ENCODE measurements around the gene TPCN1.

GRCh38 chr12:111519107-111520198 lies 79.7 kb downstream of the ATXN2 start:
- PRO-cap, 2 experiments, result no peak in any of the 2 experiments

GRCh38 chr12:111554071-111554681 lies 44.9 kb downstream of the ATXN2 start:
- PRO-cap, 2 experiments, result no peak in any of the 2 experiments

DNA sequence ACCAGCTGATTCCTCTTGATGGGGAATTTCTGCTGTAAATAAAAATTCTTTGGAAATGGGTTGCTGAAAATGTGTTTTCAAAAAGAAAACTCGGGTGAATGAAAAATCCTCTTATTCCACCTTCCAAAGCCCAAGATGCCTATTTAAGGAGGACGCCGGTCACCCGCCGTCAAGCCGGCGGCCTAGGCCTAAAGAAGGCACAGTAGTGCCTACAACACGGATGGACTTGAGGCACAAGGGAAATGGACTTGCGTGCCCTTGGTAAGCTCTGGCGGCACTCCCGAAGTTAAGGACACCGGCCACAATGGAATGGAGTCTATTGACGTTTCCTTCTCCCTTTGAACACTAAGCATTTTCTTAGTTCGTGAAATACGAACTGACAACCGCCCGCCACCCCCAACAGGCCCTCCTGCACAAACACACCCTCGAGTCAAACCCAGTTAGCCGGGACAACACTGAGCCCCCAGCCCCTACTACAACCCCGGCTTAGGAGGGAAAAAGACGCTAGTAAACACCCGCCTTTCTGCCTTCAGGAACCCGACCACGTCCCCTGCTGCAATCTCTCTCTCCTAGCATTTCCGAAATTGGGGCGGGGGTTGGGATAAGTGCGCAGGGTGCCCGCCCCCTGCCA lies 1.8 kb downstream of the ATXN2 start:
- PRO-cap, 2 experiments, result no peak in any of the 2 experiments

DNA sequence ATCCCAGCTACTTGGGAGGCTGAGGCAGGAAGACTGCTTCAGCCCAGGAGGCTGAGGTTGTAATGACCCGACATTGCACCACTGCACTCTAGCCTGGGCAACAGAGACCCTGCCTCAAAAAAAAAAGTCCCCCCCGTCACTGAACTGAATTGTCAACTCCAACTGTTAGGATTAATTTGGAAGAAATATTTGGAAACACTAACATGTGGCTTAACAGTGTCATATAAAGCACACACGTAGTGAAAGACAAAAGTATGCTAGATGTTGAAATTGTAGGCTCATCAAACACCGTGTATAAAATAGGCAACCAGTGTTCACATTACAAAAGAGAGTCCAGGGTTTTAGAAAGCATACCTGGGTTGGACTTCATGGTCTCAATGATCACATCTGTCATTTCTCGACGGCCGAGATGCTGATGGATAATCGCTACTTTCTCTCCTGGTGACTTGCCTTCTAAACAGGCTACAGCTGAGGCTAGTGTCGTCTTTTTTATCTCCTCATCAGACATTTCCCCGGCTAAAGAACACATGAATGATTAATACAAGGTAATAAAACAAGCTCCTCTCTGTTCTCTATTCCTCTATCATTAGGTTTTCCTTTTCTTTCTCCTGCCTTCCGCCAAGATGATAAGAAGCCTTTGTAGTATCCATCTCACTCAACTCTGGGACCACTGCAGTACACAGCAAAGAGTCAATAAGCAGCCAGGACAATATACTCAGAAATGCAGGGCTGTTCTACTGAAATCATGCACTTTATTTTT lies 2.8 kb downstream of the BRAP start:
- PRO-cap, 2 experiments, result no peak in any of the 2 experiments

DNA sequence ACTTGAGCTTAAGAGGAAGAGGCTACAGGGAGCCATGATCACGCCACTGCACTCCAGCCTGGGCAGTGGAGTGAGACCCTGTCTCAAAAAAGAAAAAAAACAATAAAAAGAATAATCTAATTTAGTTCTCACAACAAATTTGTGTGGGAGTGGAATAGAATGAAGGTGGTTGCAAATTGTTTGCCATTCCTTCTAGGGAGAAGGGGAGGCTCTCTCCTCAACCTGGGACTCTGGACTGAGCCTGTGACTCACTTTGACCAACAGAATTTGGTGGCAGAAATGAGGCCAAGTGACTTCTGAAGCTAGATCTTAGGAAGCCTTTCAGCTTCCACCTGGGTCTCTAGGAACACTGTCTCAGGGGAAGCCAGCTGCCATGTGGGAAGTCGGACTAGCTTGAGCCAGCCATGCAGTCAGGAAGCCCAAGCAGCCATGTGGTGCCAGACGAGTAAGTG lies 14.3 kb downstream of the ALDH2 start:
- PRO-cap, 2 experiments, result no peak in any of the 2 experiments

DNA sequence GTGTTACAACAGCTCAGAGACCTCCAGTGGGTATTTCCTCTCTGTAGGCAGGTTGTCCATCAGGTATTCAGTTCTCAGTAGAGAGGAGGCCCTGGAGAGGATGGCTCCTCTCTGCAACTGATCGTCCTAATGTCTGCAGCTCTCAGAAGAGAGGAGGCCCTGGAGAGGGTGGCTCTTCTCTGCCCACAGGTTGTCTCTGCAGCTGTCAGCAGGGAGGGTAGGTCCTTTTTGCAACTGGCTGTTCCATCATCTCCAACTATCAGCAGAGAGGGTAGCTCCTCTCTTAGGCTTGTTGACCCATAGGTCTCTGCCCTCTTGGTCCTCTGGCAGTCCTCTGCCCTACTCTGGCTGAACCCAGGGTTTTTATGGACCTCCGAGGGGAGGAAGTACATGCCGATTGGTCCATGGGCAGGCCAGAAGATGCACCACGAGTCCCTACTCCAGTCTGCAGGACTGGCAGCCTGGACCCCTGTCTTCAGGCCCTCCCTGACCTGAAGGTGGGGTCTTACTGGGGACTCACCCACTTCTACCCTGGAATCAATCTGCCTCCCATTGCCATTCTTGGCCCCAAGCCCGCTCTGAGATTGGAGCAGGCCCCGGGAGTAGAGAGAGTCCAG lies 2.4 kb downstream of the TMEM116 start:
- PRO-cap, 2 experiments, result no peak in any of the 2 experiments

DNA sequence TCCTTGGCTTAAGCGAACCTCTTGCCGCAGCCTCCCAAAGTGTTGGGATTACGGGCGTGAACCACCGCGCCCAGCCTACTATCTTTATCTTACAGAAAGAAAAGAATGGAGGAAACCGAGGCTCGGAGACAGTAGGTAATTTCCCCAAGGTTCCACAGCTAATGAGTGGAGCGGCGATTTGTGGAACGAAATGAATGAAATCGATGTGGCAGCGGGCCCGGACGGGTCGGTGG lies 363 bp upstream of the PTPN11 start:
- PRO-cap, 2 experiments, result no peak in any of the 2 experiments

DNA sequence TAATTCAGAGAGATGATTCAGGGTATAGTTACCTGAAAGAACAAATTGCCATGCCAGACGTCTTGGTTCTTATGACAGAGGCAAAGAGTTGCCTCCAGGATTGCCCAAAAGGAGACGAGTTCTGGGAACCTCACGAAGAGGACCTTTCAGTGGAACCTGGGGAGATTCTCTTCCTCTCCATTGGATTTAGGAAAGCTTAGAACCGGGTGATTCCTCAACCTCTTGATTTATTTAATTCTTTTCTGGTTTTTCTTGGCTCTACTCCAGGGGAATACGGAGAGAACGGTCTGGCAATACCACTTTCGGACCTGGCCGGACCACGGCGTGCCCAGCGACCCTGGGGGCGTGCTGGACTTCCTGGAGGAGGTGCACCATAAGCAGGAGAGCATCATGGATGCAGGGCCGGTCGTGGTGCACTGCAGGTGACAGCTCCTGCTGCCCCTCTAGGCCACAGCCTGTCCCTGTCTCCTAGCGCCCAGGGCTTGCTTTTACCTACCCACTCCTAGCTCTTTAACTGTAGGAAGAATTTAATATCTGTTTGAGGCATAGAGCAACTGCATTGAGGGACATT lies 67.5 kb downstream of the PTPN11 start:
- PRO-cap, 2 experiments, result no peak in any of the 2 experiments

DNA sequence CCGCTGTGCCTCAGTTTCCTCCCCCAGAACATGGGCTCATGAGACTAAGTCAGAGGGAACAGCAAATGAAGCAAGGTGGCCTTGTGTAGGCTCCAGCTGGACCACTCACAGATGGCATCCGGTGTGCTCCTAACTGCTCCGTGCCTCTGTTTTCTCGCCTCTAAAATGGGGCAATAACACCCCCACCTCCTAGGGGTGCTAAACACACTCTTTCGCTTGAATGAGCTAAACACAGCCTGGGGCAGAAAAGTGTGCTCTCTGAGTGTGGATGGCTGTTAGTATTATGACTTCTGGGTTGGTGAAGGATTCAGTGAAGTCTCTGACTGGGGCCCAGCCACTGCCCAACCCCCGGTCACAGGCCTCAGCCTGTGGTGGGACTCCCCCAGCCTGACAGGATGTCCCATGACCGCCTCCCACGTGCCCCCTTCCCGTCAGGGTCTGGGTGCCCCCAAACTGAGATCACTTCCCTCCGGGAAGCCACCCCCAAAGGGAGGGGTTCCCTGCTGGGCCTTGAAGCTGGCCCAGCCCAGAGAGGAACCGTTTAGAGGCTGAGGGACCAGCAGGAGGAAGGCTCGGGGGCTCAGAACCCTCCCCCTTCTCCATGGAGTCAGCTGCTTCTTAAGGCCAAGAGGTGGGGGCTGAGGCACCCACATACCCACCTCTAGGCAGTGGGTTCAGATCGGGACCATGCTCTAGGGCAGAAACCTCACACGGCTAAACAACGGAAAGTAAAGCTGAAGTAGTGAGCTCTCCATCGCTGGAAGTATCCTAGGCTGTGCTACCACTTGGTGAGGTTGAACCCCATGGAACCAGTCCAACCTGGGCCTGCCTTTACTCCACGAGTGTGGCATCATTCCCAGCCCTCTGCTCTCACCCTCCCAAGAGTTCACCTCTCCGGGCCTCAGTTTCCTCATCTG lies 13.7 kb downstream of the DTX1 start:
- PRO-cap, 2 experiments, result no peak in any of the 2 experiments

DNA sequence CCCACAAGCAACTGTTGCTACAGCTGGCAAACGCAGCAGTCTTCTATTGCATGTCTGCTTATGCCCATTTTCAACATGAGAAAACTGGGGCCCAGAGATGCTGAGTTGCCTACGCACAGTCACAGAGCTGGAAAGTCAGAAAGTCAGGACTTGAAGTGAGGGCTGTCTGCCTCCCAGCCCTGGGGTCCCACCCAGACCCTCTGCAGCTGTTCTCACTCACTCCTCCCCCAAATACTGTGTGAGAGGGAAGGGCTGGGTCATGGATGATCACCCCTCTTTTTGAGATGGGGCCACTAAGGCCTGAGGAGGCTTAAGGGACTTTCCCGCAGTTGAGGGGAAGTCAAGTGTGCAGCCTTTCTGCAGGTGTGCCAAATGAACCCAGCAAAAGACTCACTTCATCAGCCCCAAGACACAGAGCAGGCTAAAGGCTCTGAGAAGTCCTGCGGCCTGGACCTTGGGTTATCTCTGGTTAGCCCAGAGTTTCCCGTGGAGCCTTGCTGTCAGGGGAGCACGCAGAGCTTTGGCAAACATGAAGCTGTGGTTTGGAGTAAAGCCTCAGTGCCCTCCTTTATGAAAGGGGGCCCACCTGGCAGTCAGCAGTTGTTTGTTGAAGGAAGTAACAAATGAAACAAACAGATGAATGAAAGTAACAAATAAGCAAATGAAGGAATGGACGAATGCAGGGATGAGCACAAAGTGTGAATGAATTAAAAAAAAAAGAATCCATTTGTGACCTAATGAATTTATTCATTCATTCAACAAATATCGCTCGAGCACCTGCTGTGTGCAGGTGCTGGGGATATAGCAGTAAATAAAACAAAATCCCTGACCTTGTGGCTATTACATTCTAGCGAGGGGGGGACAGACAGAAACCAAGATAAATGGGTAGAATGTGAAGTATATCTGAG lies 18.8 kb downstream of the DTX1 start:
- PRO-cap, 2 experiments, result no peak in any of the 2 experiments

- PRO-cap, 2 experiments, result peak in 1 of 2 experiments; most common plus-strand start chr12:113136352 (in 1); most common minus-strand start chr12:113136258 (in 1)
These were observed 573 bp upstream of the RASAL1 start for GRCh38 chr12:113136090-113136577.

- PRO-cap, 2 experiments, result no peak in any of the 2 experiments
These were observed 9.3 kb downstream of the CFAP73 start for GRCh38 chr12:113158633-113159377.

GRCh38 chr12:113221209-113221764 lies at the start of gene TPCN1:
Gene TPCN1, plus strand, starts transcription at chr12:113221464.
- PRO-cap, 2 experiments, result peak in 2 of 2 experiments; most common plus-strand start chr12:113221489 (in 2)

GRCh38 chr12:113223935-113224415 lies 2.7 kb downstream of the TPCN1 start:
- PRO-cap, 2 experiments, result no peak in any of the 2 experiments

DNA sequence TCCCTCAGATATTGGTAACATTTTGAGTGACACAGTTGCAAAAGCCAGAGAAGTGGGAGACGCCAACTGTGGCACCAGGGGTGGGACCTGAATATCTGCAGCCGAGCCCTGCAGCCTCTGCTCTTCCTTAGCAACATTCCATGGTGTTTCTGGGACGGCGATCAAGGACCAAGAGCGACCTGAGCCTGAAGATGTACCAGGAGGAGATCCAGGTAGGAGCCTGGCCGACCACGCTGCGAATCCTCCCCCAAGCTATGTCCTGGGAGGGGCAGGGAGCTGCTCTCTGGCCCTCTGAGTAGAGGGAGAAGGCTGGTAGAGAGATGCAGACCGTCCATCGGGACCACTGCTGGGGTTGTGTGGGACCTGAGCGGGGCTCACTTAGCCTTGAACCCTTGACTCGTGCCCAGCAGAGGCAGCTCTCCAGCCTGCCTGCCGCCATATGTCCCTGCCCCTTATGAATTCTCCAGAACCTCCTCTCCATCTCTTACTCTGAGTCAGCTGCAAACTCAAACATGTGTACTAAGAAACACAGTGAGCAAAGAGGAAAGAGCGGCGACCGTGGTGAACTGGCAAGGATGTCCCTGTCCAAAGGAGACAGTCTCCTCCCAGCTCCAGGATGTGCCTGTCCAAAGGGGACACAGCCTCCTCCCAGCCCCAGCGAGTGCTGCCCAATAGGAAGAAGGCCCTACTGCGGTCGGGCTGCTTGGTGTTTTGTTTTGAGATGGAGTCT lies 41.6 kb downstream of the SLC8B1 start:
- PRO-cap, 2 experiments, result no peak in any of the 2 experiments

- PRO-cap, 2 experiments, result no peak in any of the 2 experiments
These were observed 38.9 kb downstream of the SLC8B1 start for GRCh38 chr12:113295971-113296512.

DNA sequence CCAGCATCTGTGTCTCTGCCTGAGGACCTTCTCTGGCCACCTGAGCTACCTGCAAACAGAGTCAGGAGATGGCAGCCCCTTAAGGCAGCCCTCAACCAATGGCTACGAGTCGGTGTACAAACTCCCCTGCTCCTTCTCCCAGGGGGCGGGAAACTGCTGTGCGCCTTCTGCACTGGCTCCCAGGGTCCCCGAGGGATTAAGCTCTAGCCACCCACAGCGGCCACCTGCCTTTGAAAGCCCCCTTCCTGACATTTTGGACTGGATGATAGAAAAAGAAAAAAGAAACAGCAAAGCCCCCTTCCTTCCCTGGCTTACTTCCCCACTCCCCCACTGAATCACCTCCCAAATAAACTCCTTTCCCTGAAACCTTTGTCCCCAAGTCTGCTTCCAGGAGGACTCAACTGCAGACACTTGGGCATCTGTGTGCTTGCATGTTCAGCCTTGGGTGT lies 6.1 kb downstream of the SDS start:
- PRO-cap, 2 experiments, result no peak in any of the 2 experiments

DNA sequence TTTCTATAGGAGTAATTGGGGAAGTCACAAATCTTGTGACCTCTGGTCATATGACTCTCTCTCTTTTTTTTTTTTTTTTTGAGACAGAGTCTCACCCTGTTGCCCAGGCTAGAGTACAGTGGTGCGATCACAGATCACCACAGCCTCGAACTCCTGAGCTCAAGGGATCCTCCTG lies 5.8 kb upstream of the SDSL start:
- PRO-cap, 2 experiments, result no peak in any of the 2 experiments

DNA sequence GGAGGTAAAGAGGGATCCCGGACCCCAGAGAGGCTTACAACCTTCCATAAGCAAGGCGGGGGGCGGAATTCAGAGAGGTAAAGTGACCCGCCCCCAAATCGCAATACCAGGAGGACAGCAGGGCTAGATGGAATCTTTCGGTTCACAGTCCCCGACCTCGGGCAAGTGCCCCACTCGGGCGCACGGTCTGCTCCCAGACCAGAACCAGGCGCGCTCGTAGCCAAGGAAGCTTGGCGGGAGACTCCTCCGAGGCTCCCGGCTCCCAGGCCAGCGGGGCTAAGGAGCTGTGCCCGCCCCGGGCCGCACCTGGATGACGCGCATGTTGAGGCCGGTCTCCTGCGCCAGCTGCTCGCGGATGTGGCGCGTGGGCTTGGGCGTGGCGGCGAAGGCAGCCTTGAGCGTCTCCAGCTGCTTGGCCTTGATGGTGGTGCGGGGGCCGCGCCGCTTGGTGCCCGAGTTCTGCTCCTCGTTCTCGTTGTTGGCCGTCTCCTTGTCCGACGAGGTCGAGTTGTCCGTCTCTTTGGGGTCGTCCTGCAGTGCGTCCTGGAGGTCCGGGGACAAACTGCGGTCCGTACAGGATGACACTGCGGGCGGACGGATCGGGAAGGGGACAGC lies 3.7 kb downstream of the LHX5 start:
- PRO-cap, 2 experiments, result no peak in any of the 2 experiments

DNA sequence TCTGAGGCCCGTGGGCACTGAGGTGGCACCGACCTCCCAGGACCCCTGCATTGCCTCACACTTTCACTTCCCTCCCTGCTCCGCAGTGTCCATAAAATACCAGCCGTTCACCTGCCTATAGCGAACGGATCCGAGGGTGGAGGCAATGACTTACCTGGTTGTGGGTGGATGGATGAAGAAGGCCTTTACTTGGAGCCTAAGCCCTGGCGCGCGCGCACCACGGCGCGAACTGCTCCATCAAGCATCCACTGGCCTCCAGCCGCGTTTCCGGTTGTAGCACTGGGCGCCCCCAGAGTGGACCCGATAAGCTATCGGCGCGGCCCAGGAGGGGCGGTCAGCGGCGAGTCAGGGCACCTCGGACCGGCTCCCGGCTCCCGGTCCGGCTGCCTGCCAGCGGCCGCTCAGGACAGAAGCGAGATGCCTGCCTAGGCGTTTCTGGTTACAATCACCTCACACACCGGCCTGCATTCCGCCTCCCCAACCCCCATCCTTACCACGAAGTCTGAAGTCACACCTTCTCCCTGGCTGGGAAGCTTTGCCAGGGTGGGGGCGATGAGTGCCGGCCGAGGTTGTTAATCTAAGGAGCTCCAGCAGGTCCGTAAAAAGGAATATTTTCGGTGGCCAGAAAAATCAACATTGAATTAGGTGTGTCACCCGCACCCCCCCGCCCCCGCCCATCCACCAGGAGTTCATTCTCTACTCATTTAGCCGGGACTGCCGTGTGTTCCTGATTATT lies 42.6 kb upstream of the TBX5 start:
- PRO-cap, 2 experiments, result no peak in any of the 2 experiments